Measurements from ENCODE around the gene TMCC3.

DNA sequence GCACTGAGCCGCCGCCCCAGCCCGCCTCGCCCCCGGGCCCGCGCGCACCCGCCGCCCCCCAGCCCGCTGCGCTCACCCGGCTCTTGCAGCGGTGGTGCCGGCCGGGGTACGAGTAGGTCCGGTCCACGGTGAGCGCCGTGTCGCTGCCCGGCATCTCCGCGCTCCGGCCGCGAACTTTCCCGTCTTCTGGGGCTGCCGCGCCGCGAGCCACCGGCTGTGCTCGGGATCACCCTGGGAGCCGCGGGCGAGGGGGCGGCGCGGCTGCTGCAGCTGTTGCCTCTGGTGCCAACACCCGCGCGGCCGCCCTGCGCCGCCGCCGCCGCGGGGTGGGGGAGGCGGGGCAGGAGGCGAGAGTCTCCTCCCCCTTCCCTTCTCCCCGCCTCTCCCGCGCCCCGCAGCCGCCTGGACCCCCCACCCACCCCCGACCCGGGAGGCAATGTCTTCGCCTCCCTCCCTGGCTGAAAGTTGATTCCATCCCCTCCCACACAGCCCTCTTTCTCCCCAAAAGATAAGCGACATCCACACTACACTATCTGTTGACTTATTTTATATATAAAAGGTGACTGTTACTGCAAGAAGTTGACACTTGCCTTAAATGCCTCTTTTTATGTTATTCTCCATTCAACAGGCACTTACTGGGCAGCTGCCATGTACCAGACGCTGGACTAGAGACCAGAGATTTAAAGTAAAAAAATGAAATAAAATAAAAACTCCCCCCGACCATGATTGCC lies at the start of gene TMCC3:
Gene TMCC3, minus strand, starts transcription at position 281 of the 731 bp plus-strand sequence.
- PRO-cap, 2 experiments: peak in 2 of 2 experiments; most common plus-strand start position 319 of the sequence (in 1); most common minus-strand start position 188 of the sequence (in 2)

GRCh38 chr12:94815834-94816321 lies 165.5 kb upstream of the TMCC3 start:
- PRO-cap, 2 experiments: no peak in any of the 2 experiments

GRCh38 chr12:94873276-94873997 lies 130.1 kb downstream of the NDUFA12 start:
- PRO-cap, 2 experiments: no peak in any of the 2 experiments

DNA sequence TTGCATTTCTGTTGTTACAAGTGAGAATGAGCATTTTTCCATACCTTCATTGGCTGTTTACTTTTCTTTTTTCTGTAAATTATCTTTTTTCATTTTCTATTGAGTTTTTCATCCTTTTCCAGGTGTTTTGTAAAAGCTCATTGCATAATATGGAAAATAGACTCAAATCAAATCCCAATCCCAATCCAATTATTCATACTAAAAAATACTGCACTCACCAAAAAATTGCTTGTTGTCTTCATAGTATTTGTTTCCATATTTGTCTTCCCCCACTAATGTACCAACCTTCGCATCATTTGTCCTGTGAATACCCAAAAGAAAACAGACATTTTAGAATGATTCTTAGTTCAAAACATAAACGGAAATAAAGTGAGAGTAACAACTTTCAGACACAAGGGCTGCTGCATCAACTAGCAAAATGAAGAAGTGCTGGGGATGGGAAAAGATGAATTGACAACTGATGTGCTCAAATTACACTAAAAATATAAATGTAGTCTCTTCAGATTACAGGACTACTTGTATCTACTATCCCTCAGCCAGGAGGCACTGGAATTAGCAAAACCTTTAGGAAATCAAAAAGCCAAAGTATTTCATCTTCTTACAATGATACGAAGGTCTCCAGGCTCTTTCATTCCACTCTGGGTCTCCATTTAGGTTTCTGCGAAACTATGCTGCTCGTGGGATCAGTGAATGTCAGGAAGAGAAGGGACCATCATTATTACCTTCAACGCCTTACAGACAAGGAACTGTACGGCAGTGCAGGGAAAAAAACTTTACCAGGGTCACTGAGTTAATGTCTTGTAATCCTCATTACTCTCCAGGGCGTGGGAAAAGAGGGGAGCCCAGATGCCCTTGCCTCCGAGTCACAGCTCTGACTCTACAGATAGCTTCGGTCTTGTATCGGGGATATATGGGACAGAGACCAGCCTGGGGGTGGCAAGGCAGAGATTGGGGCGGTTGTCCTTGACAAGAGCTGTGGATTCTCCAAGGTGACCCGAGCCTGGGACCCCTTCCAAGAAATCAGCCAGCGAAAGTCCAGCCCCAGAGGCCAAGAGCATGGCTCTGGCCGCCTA lies 640 bp downstream of the NDUFA12 start:
- PRO-cap, 2 experiments: no peak in any of the 2 experiments

DNA sequence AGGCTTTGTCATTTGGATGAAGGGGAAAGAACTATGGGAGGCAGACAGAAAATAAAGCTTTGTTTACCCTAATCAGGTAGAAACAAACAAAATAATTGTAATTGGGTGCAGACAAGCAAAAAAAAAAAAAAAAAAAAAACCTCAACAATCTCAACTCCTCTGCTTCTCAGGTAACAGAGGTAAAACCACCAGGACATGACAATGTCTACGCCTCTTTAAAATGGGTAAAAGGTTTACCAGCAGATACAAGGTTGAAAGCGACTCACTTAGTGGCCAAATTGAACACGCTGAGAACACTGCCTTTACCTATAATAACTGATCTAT lies 752 bp downstream of the FGD6 start:
- PRO-cap, 2 experiments: no peak in any of the 2 experiments

DNA sequence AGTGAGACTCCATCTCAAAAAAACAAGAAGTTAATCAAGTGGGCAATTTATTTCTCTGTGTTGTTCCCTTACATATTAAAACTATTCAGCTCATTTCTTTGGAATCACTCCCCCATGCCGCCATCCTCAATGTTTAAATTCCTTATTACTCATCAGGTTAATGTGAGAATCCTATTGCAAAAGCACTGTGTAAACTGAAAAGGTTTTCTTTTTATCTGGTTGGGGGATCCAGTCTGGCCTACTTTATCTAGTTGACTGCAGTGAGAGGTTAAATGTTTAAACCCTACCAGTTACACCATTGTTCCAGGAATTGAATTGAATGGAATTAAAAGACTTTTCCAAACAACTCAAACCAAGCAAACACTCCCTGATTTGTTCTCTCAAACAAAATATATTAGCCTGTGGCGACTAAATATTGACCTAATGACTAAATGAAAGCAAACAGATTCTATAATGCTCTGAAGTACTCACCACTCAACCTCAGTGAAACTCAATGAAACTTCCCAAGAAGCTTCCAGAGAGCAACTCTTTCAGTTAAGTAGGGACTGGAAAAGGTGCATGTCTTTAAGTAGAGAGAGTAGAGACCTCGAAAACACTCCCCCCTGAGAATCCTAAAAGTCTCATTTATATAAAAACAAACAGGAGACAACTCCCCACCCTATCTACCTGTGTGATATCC lies 100.5 kb downstream of the VEZT start:
- PRO-cap, 2 experiments: no peak in any of the 2 experiments

- PRO-cap, 2 experiments: peak in 2 of 2 experiments; most common plus-strand start chr12:95385476 (in 2)
These were observed 88.6 kb upstream of the METAP2 start for GRCh38 chr12:95385365-95385717.

DNA sequence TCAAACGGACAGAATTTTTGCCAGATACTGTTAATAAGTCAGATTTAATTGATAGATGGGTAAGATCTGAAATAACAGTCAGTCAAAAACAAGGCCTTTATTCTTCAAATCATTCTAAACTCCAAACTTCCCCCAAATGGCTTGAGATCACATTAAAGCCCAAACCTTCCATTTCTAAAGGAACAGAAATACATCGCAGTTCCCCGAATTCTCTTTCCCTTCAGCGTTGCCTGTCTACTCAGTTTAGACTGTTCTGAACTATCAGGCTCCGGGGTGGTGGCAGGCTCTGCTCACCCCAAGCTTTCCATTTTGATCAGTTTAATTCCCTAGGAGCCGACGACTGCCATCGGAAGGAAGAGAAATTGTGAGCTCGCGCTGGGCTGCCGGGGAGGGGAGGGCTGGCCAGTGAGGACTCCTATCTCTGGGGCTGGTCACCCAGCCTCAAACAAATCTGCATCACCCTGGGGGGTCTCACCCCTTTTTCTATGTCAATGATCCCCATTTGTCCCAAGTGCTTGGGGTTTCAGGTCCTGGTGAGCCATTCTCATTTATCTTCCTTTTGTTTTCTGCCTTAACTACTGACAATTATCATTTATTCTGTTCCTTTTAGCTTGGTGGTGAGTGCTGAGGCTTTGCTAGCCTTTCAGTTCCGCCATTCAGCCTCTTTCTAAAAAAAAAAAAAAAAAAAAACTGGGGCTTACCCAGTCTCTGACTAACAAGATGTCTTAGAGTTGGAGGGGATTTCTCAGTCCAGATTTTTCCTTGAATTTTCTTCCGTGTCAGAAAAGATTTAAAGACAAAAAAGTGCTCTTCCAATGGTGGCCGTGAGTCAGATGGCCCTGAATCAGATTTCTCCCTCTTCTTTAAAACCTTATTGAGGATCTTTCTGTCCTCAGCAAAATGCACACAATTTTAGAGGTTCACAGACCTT lies 22.7 kb upstream of the USP44 start:
- PRO-cap, 2 experiments: no peak in any of the 2 experiments

DNA sequence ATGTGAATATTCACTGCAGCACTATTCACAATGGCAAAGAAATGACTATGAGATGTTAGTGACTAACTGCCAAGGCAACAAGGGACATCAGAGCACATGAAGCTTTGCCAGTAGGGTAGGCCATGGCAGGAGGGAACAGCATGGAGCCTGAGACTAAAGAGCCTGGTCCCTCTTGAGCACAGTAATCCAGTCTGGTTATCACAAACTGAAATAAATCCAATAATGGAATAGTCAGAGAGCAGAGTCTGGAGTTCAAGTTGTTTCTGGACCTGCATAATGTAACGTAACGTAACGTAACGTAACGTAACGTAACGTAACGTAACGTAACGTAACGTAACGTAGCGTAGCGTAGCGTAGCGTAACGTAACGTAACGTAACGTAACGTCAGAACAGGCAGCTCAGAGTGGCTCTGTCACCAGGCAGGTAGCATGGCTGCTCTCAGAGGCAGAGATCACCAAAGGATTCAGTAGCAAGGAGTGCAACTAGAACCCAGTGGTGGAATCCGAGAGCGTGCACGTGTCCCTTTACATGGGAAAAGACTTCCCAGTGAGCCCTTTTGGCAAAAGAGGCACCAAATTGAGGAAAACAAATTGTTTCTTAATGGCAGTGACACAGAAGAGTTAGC lies 85.7 kb upstream of the USP44 start:
- PRO-cap, 2 experiments: no peak in any of the 2 experiments

DNA sequence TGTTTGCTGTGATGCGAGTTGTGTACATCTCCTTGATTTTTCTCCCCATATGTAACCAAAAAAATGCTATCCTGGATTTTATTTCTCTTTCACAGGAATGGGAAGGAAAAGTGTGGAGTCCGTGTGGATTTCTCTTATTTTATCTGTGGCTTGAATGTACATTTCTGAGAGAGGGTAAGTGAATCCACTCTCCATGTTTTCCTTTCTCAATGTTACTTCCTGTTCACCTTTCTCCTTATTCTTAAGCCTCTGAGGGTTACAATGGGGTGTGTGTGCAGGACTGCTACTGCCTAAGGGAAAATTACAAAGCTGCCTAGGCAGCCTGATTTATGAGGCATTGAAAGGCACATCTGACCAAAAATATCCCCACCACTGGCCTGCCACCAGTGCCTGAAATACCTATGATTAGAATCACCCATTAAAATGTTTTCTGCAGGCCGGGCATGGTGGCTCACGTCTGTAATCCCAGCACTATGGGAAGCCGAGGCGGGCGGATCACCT lies 98.0 kb upstream of the USP44 start:
- PRO-cap, 2 experiments: no peak in any of the 2 experiments

DNA sequence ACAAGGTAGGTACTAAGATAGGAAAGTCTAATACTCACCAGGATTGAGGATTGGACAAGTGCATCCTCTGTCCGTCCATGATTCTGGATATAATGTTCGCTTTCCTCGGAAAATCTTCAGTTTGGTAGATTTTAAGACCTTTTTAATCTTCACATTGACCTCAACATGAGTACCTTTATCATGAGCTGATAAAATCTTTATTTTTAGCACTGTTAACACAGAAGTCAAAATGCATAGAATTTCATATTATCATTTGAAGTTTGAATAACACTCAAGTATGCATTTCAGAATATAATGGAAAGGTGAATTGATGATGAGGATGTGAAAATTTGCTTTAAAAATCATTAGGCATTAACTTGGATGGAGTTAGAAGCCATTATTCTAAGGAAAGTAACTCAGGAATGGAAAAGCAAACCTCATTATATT lies 114.5 kb upstream of the USP44 start:
- PRO-cap, 2 experiments: no peak in any of the 2 experiments

DNA sequence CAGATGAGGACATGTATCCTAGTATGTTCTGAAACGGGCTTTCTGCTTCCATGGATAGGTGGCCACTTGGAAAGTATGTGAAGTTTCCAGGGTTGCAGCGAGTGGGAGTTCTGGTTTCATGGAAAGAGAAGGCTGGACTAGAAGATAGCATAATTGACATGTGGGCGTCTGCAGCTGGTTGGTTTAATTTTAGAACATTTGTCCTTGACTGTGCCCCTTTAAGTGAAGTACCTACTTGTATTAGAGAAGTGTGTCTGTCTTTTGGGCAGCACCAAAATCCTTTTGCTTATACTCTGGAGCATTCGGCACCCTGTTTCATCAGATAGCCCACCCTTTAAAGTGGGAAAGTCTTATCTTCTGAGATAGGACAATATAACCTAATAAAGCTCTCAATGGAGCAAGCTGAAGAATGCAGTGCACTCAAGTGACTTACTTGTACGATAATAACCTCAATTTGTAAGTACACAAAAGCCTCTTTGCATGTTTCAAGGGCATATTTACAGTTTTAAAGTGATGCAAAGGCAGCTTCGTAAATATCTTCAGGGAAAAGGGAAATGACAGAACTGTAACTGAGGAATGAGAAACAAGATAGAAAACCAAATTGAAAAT lies 35.2 kb downstream of the NTN4 start:
- PRO-cap, 2 experiments: no peak in any of the 2 experiments

DNA sequence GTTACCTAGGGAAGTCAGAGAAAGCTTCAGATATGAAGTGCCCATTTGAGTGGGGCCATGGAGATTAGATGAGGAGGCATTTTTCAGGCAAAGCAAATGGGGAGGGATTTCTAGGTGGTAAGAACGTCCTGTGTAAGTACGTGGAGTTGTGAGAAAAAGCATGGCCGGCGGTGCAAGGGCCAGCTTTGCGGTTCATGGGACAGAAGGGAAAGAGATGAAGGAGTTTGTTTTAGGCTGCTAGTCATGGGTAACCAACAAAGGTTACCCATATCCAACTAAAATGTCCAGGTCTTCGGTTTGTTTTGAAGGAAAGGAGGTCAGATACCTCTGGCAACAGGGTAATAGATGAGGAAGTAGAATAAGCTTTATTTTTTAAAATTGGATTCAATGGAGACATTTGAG lies 10.1 kb upstream of the SNRPF start:
- PRO-cap, 2 experiments: no peak in any of the 2 experiments

GRCh38 chr12:95865781-95866340 lies 7.1 kb downstream of the SNRPF start:
- PRO-cap, 2 experiments: no peak in any of the 2 experiments

GRCh38 chr12:96233972-96234686 lies 40.0 kb downstream of the ELK3 start:
- PRO-cap, 2 experiments: no peak in any of the 2 experiments

DNA sequence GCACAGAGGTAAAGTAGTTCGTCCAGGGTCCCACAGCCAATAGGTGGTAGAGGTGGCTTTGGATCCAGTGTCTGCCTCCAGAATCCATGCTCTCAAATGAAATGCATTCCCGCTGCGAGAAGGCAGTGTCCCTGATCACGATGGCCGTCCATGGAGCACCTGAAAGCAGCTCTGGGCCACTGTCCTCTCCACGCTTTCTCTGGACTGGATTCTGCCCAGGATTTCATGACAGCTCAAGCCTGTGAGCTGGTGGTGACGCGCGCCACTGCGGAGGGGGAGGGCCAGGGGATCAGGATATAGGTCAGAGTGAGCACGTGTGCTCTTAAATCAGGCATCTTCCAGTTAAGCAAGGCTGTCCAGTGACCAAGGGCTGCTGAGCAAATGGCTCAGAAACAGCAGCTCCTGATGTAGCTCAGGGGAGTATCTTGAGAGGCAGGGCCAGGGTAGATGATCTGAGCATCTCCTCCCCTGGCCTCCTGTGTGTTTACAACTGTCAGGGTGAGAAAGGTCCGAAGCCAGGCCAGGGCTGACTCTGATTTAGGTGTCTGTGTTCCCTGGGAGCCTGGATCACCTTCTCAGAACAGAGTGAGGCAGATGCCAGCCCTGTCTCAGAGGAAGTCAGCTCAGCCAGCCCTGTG lies 55.1 kb downstream of the ELK3 start:
- PRO-cap, 2 experiments: no peak in any of the 2 experiments

DNA sequence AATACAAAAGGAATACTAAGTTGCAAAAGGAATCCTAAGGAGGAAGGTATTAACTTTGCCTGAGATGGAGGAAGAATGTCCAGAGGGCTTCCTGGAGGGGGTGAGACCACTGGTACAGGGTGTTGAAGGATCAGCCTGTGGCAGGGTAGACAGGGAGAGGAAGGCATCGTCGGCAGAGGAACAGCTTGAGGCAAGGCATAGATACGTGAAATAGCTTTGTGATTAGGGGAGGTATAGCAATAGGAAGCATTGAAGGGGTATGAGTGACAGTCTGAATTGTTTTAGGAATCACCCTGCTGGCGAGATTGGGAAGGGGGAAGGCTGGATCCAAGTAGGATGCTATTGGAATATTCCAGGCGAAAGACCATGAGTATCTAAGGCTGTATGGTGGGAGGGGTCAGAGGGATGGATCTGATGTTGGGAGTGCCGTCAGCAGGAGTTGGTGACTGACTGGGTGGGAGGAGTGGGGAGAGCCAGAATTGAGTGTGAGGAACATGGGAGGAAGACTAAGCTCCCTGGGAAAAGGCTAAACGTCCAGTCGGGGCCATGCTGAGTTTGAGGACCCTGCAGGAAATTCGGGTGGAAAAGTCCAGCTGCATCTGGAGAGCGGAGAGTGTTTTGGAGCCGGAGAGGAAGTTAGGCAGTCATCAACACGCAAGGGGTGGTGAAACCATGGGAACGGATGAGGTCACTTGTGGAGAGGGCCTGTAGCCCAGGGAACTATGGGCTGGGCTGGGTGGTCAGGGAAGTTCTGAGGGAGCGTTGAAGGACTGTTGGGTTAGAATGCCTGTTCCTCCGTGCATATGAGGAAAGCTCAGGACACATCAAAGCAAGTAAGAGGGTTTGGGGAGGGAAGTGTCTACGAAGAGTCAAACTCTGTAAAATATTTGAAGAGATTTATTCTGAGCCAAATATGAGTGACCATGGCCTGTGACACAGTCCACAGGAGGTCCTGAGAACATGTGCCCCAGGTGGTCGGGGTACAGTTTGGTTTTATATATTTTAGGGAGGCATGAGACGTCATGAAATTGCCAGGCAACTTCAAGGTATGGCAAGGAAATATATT lies 60.9 kb downstream of the ELK3 start:
- PRO-cap, 2 experiments: no peak in any of the 2 experiments

DNA sequence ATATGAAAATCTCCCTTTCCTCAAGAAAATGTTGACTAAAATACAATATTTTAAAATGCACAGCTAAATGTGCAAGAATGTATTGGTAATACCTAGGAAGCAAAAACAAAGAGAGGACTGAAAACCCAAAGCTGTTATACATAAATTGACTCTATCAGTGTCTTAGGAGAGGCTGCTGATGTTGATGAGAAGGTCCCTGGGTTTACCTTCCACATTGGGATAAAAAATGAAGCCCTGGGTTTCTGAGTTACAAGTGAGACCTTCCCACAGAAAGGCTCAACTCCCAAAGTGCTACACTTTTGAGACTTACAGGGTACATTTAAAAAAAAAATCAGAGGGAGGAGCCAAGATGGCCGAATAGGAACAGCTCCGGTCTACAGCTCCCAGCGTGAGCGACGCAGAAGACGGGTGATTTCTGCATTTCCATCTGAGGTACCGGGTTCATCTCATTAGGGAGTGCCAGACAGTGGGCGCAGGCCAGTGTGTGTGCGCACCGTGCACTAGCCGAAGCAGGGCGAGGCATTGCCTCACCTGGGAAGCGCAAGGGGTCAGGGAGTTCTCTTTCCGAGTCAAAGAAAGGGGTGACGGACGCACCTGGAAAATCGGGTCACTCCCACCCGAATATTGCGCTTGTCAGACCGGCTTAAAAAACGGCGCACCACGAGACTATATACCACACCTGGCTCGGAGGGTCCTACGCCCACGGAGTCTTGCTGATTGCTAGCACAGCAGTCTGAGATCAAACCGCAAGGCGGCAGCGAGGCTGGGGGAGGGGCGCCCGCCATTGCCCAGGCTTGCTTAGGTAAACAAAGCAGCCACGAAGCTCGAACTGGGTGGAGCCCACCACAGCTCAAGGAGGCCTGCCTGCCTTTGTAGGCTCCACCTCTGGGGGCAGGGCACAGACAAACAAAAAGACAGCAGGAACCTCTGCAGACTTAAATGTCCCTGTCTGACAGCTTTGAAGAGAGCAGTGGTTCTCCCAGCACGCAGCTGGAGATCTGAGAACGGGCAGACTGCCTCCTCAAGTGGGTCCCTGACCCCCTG lies 84.3 kb downstream of the CDK17 start:
- PRO-cap, 2 experiments: no peak in any of the 2 experiments

DNA sequence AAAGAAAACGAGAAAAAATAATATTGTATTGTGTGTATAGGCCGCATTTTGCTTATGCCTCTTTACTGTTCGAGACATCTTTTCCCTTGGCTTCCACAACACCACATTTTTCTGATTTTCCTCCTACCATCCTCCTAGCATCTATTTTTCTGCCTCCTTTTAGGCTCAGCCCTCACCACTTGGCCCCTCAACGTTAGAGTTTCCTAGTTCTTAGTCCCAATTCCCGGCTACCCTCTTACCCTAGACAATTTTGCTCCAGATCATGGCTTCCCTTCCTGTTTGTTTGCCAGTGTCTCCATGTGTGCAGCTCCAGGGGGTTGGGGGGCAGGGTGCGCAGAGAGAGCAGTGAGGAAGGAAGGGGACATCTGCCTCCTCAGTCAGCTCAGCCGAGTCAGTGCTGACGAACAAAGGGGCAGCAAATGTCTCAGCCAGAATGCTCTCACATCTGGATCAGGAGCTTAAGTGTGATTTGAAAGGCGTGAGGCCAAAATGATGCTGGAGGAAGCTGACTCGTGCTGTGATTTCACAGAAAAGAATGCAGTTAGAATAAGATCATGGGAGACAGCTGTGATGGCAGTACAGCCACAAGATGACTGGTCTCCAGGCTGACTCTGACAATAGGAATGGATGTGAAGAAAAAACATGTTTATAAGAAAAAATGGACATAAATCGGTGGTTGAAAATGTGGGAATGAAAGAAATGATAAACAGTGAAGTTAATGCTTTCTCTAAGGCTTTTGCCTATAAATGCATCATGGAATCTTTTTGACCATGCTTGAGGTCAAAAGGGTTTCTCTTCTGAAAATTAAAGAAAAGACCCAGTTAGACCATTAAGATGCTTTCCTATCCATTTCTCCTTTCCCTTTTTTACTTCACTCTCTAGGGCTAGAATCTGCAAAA lies 27.1 kb upstream of the CDK17 start:
- PRO-cap, 2 experiments: peak in 1 of 2 experiments; most common plus-strand start position 576 of the sequence (in 1); most common minus-strand start position 399 of the sequence (in 1)

DNA sequence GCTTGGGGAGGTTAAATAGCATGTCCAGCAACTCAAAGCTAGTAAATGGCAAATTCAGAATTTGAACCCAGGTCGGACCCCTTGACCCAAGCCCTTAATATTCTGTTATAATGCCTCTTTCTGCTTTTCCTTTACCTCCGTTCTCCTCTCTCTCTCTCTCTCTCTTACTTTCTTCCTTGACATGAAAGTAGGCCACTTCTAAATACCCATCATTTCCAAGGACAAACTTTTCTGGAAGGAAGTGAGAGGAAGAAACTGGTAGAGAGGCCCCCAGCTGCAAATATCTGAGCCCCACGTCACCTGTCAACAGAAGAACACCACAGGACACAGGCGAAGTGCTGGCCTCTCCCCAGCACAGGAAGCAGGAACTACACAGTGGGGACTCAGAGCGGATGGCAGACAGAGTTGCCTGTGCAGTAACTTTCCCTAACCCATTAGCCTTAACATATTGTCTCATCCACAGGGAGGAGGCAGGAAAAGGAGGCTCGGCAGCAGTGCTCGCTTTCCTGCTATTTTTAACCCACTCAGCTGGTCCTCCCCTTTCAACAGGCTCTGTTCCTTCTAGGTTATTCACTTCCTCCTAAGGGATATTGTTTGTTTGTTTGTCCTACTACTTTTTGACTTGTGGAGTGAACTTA lies 111.5 kb upstream of the TMPO start:
- PRO-cap, 2 experiments: no peak in any of the 2 experiments

All from psoas muscle (tissue), 2 donors.